Right cardiac atrium (tissue), 1 donor: ENCODE measurements around a stretch of chr4.

DNA sequence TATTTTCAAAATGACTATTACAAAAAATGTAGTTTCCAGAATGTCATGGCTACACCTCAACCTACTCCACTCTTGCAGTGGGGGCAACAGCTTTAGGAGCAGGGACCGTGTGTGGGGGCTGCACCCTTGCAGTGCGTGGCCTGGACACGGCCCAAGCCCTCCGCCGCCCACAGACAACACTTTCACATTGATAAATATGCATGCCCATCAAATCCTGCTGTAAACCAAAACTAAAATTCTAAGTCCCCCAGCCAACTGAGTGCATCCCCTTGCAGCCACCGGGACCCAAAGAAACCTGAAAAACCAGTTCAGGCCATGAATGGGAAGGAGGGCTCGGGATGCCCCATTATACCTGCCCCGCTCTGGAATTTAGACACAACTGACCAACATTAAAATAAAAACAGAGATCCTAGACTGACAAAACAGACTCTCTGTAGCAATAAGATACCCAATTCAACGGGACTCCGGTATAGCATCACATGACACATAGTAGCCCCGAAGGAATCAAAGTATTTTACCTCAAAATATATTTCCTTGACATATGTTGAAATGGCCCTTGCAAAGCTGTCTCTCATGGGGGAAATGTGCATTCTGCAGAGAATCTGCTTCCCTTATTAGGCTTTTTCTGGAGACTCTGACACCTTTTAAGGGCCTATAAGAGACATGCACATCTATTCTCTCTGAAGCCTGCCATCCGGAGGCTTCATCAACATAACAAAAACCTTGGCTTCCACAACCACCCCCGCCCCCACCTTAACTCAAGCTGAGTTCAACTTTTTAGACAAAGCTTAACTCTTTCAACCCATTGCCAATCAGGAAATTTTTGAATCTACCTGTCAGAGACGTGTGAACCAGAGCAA is 82.7 kb downstream of the ACOX3 start:
- PRO-cap = no peak

GRCh38 chr4:8399001-8399339 is 41.6 kb downstream of the ACOX3 start:
- PRO-cap = no peak

DNA sequence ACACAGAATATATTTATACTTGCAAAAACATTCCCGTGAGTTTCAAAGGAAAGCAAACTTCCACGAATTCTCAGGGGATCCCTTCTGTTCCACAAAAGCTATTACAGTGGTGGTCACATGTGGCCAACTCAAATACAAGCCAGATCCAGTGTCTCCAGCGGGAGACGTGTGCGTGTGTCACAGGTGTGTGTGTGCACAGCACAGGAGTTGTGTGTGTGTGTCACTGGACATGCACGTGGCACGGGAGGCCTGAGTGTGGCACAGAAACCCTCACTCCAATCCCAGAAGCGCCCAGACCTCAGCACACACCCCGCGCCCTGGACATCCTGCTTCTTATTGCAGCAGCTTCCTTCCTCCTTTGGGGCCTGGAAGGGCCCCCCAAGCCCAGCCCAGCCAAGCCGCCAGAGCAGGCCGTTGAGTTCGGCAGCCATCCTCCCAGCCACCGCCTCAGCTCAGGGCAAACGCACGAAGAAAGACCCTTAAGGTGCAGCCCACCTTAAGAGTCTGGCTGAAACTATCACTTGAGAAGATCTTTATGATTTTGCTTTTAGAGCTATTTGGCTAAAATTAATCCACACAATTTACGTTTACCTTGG is 37.9 kb downstream of the ACOX3 start:
- PRO-cap = bidirectional peak, plus-strand start at position 396 of the sequence, minus-strand start at position 319 of the sequence

- PRO-cap = no peak
Measured at GRCh38 chr4:8449353-8449791, 8.8 kb downstream of the TRMT44 start.

GRCh38 chr4:8490605-8490971 is 50.0 kb downstream of the TRMT44 start:
- PRO-cap = no peak

DNA sequence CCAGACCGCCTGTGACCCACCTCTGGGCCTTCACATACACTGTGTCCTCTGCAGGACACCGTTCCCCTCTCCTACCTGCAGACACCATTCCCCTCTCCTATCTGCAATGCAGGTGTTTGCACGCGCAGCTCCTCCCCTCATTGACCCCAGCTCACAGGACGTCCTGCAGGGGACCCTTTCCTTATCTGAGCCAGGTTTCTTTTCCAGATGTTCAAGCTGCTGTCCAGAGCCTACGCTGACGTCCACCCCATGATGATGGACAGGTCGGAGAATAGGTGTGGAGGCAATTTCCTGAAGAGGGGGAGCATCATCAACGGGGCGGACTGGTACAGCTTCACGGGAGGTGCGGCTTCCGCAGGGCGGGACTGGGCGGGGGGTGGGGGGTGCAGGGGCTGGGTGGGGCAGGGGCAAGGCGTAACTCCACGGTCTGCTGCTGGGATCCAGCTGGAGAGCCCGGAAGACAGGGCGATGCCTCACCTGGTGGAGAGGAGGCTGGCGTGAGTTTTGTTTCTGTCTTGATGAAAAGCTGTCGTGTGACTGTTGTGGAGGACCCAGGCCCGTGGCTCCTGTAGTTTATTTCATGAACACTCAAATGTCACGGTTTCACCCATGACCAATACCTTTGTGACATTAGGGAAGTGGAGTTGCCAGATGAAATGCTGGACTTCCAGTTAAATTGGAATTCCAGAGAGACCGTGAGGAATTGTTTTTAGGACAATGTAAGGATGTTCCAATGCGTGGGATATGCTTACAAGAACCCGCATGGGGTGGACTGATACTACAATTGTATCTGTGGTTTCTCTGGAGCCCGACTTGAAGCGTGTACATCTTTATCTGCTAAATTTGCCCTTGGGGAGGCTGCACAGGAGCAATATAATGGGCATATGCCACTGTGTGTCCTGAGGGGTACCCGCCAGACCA is 19.5 kb downstream of the CPZ start:
- PRO-cap = no peak

DNA sequence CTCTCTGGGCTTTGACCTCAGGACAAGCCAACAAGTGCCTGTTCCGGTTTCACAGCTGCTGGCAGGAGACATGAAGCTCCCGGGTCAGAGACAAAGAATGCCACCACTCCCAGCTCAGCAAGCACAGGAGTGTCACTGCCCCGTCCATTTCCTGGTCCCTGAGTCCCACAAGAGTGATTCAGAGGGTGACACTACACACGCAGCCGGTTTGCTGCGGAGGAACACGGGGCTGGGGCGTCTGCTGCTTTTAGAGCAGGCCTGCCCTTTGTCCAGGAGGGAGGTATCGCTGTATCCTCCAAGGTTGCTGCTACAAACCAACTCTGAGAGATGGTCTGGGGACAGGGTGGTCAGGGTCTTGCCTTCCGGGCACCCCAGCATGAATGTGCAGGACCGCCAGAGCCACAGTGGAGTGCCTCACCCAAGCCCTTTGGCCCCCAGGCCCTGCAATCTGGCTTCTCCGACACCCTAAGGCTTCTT is 49.5 kb downstream of the CPZ start:
- PRO-cap = no peak

- PRO-cap = no peak
Measured at GRCh38 chr4:9072654-9073217, 97.5 kb upstream of the FAM90A26 start.

GRCh38 chr4:9381159-9381500 is 18.2 kb downstream of the USP17L30 start:
- PRO-cap = no peak

- PRO-cap = no peak
Measured at GRCh38 chr4:9996721-9996990, 24.6 kb downstream of the SLC2A9 start.

GRCh38 chr4:10057358-10057646 is 36.0 kb upstream of the SLC2A9 start:
- PRO-cap = unidirectional peak, minus-strand start at chr4:10057584

GRCh38 chr4:10096071-10097057 is 20.2 kb downstream of the WDR1 start:
- PRO-cap = no peak

GRCh38 chr4:10106146-10107080 is 10.2 kb downstream of the WDR1 start:
- PRO-cap = no peak

GRCh38 chr4:10113778-10115083 is 2.4 kb downstream of the WDR1 start:
- PRO-cap = no peak

DNA sequence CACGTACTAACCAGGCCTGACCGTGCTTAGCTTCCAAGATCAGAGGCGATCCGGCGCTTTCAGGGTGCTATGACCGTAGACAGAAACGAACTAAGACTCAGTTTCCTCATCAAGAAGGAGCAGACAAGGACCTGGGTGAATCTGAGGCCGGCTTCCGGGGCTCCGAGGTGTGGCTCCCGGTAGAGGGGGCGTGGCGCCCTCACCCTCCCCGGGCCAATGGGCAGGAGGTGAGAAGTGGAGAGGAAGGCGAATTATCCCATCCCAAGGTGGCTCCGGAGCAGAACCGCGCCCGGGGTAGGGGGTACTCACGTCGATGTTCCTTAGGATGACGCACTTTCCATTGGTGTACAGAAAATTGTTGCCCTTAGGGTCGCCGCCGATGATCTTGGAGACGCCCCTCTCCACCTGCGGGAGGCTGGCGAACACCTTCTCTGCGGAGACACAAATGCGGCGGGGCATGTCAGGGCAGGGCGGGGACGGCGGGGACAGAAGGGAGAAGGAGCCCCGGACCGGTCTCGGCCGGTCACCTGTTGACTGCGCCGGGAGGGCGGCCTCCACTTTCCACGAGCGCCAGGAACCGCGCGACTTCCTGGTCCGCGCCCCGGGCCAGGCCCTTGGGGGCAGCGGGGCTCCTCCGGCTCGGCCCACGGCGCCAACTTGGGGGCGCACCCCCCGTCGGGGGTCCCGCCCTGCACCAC is 646 bp downstream of the WDR1 start:
- PRO-cap = bidirectional peak, plus-strand start at position 557 of the sequence, minus-strand start at position 588 of the sequence

GRCh38 chr4:10120386-10120754 is 3.8 kb upstream of the WDR1 start:
- PRO-cap = no peak

DNA sequence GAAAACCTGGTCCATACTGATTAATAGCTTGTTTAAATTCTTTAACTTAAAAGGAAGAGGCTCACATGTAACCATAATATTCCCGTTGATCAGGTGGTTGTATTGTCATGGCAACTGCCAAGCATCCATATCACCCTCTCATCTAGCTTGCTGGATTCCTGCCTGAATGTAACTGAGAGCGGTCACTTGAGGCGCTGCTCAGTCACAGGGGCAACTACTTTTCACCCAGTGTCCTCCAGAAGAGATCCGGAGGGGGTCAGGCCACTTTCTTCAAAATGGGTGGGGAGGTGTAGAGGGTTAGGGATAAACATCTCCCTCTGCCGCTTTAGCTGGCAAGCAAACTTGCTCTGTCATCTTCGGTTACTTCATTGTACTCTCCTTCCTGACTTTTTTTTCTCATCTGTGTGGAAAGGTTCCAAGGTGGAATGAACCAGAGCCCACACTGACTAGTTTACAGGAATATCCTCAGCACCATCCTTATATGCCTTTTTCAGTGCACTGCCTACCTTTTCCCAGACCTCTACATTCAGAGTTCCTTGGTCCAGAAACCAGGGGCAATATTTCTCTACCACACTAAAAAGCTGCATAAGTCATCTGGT is 56.8 kb upstream of the WDR1 start:
- PRO-cap = no peak

- PRO-cap = no peak
Measured at GRCh38 chr4:10180254-10180958, 63.8 kb upstream of the WDR1 start.

GRCh38 chr4:10449699-10450336 is 7.4 kb downstream of the ZNF518B start:
- PRO-cap = no peak

- PRO-cap = no peak
Measured at GRCh38 chr4:10724240-10724635, 39.7 kb upstream of the CLNK start.